ENCODE measurements around a stretch of chr14.

- PRO-cap, 2 experiments, result no peak in any of the 2 experiments
Observed at GRCh38 chr14:105860422-105861635, 334.4 kb downstream of the TMEM121 start.

- PRO-cap, 2 experiments, result no peak in any of the 2 experiments
Observed at GRCh38 chr14:105863841-105864634, 337.7 kb downstream of the TMEM121 start.

- PRO-cap, 2 experiments, result no peak in any of the 2 experiments
Observed at GRCh38 chr14:105885363-105885900, 359.0 kb downstream of the TMEM121 start.

GRCh38 chr14:106116945-106117346 lies 590.6 kb downstream of the TMEM121 start:
- PRO-cap, 2 experiments, result no peak in any of the 2 experiments

DNA sequence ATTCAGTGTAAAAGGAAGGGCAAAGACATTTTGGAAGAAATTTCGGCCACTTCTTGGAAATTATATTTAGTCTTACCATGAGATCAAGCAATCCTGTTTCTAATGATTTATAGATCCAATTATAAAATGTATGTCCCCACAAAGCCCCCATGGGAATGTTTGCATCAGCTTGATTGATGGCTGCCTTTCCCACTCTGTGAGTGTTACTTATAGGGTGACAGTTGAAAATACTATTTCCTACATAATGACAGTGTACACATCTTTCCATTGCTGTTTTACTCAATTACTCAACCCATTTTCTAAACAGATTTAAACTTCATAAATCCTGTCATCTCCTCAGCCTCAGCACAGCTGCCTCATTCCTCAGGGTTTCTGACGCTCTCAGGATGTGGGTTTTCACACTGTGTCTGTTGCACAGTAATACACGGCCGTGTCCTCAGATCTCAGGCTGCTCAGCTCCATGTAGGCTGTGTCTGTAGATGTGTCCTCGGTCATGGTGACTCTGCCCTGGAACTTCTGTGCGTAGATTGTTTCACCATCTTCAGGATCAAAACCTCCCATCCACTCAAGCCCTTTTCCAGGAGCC lies 749.9 kb downstream of the TMEM121 start:
- PRO-cap, 2 experiments, result no peak in any of the 2 experiments

- PRO-cap, 2 experiments, result no peak in any of the 2 experiments
Observed at GRCh38 chr14:106698568-106699386, 1172.4 kb downstream of the TMEM121 start.

DNA sequence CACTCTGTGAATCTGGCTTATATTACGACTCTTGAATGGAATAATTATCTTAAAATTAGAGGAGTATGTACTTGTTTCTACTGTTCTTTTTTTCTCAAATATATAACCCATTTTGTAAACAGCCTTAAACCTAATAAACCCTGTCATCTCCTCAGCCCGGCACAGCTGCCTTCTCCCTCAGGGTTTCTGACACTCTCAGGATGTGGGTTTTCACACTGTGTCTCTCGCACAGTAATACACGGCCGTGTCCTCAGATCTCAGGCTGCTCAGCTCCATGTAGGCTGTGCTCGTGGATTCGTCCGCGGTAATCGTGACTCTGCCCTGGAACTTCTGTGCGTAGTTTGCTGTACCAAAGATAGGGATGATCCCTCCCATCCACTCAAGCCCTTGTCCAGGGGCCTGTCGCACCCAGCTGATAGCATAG lies 1235.5 kb downstream of the TMEM121 start:
- PRO-cap, 2 experiments, result no peak in any of the 2 experiments

GRCh38 chr14:106803042-106803402 lies 1276.6 kb downstream of the TMEM121 start:
- PRO-cap, 2 experiments, result no peak in any of the 2 experiments